Placental epithelial cell (primary cell): ENCODE measurements around the gene THUMPD3.

DNA sequence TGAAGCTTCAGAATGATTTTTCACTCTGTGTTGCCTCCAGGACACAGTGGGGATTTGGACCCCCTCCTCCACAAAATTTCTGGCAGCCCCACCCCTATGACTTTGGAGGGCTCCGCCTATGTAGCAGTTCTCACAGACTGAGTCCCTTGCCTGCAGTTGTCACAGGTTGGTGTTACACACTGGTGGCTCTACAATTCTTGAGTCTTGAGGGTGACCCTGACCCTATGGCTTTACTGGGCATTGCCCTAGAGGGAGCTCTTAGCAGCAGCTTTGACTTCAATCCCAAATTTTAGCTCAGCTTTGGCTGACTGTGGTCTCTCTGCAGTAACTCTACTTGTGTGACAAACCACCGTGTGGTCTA is 644.2 kb downstream of the GRM7 start:
- CAGE, long polyA plus RNA, result no peak

- CAGE, long polyA plus RNA, result no peak
These were observed 693.5 kb downstream of the GRM7 start for GRCh38 chr3:7554363-7554776.

- CAGE, long polyA plus RNA, result no peak
These were observed 761.1 kb upstream of the LMCD1 start for GRCh38 chr3:7740508-7740961.

DNA sequence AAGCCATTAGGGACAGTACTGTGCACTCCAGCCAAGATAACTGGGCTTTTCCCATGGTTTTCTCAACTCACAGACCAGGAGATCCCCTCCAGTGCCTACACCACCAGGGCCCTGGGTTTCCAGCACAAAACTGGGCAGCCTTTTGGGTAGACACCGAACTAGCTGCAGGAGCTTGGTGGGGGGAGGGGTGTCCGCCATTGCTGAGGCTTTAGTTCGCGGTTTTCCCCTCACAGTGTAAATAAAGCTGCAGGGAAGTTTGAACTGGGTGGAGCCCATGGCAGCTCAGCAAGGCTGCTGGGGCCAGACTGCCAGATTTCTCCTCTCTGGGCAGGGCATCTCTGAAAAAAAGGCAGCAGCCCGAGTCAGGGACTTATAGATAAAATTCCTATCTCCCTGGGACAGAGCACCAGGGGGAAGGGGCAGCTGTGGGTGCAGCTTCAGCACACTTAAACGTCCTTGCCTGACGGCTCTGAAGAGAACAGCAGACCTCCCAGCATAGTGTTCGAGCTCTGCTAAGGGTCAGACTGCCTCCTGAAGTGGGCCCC is 129.5 kb upstream of the LMCD1 start:
- CAGE, long polyA plus RNA, result no peak

- CAGE, long polyA plus RNA, result no peak
These were observed 64.6 kb upstream of the LMCD1 start for GRCh38 chr3:8437013-8437382.

- CAGE, long polyA plus RNA, result no peak
These were observed 55.7 kb upstream of the LMCD1 start for GRCh38 chr3:8445844-8446327.

- CAGE, long polyA plus RNA, result no peak
These were observed 21.4 kb downstream of the SSUH2 start for GRCh38 chr3:8623103-8623743.

- CAGE, long polyA plus RNA, result no peak
These were observed 32.9 kb upstream of the SSUH2 start for GRCh38 chr3:8677285-8678101.

DNA sequence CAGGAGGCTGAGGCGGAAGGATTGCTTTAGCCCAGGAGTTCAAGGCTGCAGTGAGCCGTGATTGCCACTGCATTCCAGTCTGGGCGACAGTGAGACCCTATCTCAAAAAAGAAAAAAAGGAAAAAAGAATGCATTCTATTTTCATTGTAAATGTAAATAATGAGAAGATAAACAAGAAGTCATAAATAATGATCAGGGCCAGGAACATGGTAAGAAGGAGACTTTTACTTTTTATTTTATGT is 3.2 kb downstream of the RAD18 start:
- CAGE, long polyA plus RNA, result no peak

DNA sequence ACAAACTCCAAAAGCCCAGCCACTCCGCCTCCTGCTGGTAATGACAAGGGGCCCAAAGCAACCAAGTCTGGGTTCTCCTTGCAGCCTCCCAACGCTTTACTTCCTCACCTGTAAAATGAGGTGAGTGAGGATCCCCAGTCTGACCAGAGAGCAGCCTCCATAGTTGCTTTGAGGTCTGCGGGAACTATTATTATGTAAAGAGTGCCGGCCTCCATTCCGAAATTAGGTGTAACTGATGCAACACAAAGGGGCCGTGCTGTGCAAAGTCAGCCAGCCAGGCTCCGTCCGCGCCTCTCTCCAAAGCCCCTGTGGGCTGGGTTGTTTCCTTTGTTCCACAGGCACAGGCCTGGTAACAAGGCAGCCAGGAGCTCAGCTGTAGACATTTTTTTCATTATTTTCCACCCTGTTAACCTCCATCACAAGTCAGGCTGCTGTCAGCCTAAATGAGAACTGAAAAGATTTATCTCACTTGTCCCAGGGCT is 139.1 kb upstream of the RAD18 start:
- CAGE, long polyA plus RNA, result no peak

GRCh38 chr3:9247273-9248093 is 2.0 kb downstream of the SRGAP3 start:
- CAGE, long polyA plus RNA, result no peak

- CAGE, long polyA plus RNA, result no peak
These were observed 1.8 kb upstream of the SRGAP3 start for GRCh38 chr3:9250961-9251839.

DNA sequence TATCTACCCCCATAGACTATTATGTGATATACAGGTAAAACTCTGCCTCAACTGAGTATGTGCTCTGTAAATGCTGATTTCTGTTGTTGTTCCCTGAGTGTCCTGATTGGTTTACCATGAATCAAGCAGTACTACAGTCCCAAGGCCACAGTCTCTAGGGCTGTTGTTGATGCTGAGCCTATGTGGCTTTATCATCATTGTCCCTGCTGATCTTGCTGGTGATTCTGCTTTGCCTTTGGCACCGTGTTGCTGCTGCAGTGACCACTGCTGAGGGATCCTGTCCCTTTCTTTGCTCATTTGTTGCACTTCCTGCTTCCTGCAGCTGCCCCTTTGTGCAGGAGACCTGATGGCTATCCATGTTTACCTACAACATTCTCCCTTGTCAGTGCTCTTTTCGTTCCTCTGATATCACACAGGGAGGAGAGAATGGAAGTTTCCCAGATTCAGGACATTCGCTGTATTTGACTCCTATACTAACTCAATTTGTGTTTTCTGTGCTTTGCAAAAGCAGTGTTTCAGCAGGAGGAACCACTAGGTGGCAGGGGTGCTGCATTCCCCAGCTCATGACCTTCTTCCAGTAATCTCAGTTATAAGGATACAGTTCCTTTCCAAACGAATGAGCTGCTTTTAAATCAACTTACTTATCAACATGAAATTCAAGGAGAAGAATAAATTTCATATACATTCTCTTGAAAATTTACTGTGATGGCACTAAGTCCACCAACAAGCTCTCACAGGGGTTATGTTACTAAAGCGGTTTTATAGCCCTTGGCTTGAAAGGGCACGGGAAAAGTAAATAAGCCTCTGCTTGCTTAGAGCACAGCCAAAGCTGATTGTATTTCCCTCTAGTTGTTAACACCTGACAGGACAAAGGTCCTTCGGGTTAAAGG is 9.8 kb upstream of the THUMPD3 start:
- CAGE, long polyA plus RNA, result no peak

DNA sequence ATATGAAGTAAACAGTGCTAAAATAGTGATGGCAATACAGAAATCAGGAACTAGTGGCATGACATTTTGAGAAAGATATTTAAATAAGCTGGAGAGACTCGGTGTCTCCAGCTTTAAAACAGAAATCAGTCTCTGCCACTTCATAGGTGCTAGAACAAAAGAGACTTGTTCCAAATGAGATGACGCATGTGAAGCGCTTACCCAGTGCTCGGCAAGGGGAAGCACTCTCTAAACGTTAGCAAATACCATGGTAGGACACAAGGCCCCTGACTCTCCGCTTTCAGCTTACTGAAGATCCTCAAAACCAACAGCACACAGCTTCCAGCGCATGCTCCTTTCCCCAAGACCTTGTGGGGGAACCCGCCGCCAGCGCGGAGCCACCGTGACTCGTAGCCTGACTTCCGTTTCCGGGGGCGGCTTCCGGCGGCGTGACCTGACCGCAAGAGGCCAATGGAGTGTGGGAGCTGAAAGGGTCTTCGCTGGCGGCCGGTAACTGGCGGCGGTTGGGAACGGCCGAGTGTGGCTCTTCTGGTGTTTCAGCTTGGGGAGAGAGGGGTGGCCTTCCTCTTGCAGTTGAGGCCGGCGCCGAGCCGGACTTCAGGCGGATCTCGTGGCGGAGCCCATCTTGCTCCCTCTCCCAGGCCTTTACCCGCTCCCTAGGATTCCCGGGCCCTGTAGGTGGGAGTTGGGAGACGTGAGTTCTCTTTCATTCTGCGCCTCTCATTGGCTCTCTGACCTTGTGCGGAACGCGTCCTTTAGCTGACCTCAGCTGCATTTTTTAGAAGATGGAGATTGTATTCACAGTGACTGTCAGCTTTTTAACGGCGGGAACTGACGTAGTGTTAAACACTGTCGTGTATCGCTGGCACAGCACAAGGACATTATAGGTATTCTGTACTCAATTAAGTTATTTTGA is at the start of gene THUMPD3:
THUMPD3 (plus strand) TSS at position 416 of the 916 bp plus-strand sequence.
- CAGE, long polyA plus RNA, result no peak

GRCh38 chr3:9440749-9441163 is 43.3 kb downstream of the SETD5 start:
- CAGE, long polyA plus RNA, result no peak

DNA sequence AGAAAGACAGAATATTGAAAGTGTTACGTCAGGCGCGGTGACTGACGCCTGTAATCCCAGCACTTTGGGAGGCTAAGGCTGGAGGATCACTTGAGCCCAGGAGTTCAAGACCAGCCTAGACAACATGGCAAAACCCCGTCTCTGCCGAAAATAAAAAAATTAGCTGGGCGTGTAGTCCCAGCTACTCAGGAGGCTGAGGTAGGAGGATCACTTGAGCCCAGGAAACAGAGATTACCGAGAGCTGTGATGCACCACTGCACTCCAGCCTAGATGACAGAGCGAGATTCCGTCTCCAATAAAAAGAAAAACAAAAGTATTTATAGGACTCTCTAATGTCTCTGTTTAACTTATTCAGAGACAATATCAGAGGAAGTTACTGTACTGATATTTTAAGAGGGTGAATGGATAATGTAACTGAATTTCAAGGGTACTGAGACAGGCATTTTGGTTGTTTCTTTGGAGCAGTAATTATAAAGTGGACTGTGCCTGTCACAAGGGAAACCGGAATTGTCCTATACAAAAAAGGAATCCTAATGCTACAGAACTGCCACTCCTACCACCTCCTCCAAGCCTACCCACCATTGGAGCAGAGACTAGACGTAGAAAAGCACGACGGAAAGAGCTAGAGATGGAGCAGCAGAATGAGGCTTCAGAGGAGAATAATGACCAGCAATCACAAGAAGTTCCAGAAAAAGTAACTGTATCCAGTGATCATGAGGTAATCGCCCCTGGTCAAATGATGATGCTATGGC is 47.3 kb downstream of the SETD5 start:
- CAGE, long polyA plus RNA, result no peak

GRCh38 chr3:9600527-9601150 is 47.0 kb upstream of the LHFPL4 start:
- CAGE, long polyA plus RNA, result no peak

- CAGE, long polyA plus RNA, result no peak
These were observed 13.4 kb downstream of the MTMR14 start for GRCh38 chr3:9662710-9663198.

- CAGE, long polyA plus RNA, result no peak
These were observed 8.1 kb upstream of the CPNE9 start for GRCh38 chr3:9695667-9695884.

GRCh38 chr3:9722222-9722703 is 9.3 kb upstream of the BRPF1 start:
- CAGE, long polyA plus RNA, result no peak